Measurements from ENCODE around the genes NRAP, DCLRE1A and ADRB1.

- PRO-cap, 10 experiments = no peak in any of the 10 experiments
These were observed 181.6 kb downstream of the TCF7L2 start for GRCh38 chr10:113131478-113132260.

- PRO-cap, 10 experiments = no peak in any of the 10 experiments
These were observed 203.6 kb downstream of the TCF7L2 start for GRCh38 chr10:113153386-113154275.

DNA sequence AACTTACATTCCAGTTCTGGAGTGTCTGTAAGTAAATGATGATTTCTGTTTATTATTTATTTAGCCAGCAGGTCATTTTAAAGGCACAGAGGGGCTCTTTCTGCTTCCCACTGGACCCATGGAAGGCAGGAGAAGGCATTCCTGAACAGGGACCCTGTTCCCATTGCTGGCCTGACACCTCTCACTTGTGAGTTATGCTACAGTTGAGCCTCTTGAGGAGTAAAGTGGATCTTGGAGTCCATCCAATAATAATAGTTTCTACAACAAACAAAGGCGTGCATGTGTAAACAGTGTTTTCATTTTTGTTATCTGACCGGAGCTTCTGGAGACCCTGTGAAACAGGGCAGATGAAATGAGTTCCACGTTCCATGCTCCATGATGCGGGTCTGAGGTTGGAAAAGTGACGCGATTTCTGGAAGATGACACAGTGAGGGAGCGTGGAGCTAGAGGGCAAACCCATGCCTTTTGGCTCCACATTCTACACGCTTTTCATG, 127.3 kb upstream of the HABP2 start:
- PRO-cap, 10 experiments = peak in 2 of 10 experiments; most common plus-strand start position 425 of the sequence (in 1); most common minus-strand start position 187 of the sequence (in 2)

DNA sequence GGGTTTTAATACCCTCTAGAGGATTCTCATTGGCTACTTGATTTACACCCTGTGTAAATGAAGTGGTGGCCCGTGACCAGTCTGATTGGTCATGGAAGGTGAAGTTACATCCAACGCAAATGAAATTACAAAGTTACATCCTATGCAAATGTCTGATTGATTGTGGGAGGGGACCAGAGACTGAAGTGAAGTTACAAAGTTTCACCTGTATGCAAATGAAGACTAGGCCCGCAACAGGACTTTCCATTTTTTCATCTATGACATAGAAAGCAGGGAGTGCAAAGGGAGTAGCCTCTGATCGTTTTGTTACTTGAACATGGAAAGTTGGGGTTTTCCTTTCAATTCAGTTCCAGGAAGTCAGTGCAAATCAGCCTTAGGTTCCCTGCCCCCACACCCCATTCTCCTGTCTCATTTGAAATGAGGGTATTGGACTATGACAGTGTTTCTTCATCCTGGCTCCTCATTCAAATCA, 97.0 kb upstream of the HABP2 start:
- PRO-cap, 10 experiments = no peak in any of the 10 experiments

- PRO-cap, 10 experiments = no peak in any of the 10 experiments
These were observed 76.6 kb upstream of the HABP2 start for GRCh38 chr10:113476253-113476591.

- PRO-cap, 10 experiments = no peak in any of the 10 experiments
These were observed 21.4 kb downstream of the NRAP start for GRCh38 chr10:113642280-113643082.

- PRO-cap, 10 experiments = no peak in any of the 10 experiments
These were observed at the start of gene NRAP for GRCh38 chr10:113663789-113664486. Gene NRAP, minus strand, starts transcription at chr10:113664041.

GRCh38 chr10:113704731-113705289, 25.1 kb downstream of the CASP7 start:
- PRO-cap, 10 experiments = no peak in any of the 10 experiments

GRCh38 chr10:113853723-113854744, at the start of gene DCLRE1A:
Gene DCLRE1A, minus strand, starts transcription at chr10:113854082.
- PRO-cap, 10 experiments = peak in 10 of 10 experiments; most common plus-strand start chr10:113854634 (in 10); most common minus-strand start chr10:113854216 (in 9)

DNA sequence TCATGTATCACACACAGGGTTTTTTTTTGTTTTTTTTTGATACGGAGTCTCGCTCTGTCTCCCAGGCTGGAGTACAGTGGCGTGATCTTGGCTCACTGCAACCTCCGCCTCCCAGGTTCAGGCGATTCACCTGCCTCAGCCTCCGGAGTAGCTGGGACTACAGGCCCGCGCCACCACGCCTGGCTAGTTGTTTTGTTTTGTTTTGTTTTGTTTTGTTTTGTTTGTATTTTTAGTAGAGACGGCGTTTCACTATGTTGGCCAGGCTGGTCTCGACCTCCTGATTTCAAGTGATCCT, 934 bp downstream of the NHLRC2 start:
- PRO-cap, 10 experiments = no peak in any of the 10 experiments

DNA sequence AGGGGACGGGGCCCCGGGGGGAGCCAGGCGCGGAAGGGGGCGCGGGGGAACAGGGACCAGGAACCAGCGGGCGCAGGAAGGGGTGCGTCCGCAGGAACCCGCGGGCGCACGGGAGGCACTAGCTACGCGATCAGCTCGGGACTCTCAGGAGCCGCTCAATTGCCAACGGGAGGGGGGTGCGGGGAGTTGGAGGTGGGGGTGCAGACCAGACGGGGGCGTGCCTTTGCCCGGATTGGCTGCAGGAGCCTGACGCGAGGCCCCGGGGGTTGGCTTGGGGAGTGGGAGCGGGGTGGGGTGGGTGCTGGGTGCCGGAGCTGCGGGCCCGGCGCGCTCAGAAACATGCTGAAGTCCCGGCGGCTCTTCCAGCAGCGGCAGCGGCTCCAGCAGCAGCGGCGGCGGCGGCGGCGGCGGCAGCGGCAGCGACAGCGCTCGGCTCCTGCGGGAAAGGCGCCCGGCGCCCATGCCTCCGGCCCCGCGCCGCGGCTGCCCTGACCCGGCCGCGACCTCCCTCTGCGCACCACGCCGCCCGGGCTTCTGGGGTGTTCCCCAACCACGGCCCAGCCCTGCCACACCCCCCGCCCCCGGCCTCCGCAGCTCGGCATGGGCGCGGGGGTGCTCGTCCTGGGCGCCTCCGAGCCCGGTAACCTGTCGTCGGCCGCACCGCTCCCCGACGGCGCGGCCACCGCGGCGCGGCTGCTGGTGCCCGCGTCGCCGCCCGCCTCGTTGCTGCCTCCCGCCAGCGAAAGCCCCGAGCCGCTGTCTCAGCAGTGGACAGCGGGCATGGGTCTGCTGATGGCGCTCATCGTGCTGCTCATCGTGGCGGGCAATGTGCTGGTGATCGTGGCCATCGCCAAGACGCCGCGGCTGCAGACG, at the start of gene ADRB1:
Gene ADRB1, plus strand, starts transcription at position 334 of the 873 bp plus-strand sequence.
- PRO-cap, 10 experiments = peak in 9 of 10 experiments; most common plus-strand start position 334 of the sequence (in 9); most common minus-strand start position 161 of the sequence (in 6)

DNA sequence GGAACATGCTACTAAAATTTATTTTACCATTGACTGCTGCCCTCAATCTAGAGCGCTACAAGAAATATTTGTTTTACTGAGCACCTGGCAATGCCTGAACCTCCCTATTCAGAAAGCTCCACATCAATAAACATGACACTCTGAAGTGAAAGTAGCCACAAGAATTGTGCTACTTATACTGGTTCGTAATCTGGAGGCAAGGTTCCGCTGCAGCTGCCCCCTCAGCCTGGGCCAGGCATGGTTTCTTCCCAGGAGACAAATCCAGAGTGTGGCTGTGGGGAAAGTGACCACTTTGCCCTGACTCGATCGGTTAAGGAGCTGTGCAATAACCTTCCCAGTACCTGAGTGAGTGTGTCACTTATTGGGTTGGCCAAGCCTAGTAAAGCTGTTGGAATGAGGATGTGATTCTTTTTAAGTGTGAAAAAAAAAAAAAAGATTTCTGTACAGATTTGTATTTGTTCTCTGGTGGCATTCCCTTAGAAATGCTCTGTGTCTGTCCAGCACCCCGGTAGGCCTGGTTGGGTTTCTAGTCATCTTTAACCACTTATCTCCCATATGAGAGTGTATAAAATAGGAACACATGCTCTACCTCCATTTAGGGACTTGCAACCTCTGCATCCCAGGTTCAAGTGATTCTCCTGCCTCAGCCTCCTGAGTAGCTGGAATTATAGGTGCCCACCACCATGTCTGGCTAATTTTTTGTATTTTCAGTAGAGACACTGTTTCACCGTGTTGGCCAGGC, 7.9 kb downstream of the VWA2 start:
- PRO-cap, 10 experiments = peak in 1 of 10 experiments; most common minus-strand start position 312 of the sequence (in 1)

- PRO-cap, 10 experiments = no peak in any of the 10 experiments
These were observed 32.7 kb downstream of the VWA2 start for GRCh38 chr10:114271851-114272023.

GRCh38 chr10:114304523-114305444, 65.7 kb downstream of the VWA2 start:
- PRO-cap, 10 experiments = no peak in any of the 10 experiments

GRCh38 chr10:114487462-114488259, 83.4 kb upstream of the AFAP1L2 start:
- PRO-cap, 10 experiments = no peak in any of the 10 experiments

- PRO-cap, 10 experiments = no peak in any of the 10 experiments
These were observed 123.1 kb downstream of the ABLIM1 start for GRCh38 chr10:114534853-114535488.

DNA sequence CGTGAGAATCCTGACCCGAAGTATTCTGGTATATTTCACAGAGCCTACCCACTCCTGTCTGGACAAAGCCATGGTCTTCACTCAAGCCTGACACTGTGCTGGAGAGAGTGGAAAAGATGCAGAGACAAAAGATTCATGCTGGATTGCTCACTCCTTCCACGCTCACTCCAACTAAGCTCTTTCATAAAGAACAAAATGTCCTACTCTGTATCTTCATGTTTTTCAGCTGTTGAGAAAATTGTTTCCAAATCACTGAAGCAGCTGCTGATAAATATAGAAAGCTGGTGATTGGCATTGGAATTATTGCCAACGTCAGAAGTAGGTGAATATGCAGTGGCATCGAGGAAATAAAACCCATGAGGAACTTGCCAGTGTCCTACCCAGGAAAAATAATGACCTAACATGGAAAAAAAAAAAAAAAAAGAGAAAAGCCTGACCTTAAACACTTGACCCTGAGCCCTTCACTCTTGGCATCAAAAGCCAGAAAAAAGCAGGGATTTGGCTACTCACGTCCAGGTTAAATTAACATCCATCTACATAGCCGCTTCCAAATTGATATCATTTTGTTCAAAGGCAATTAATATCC, 105.9 kb downstream of the ABLIM1 start:
- PRO-cap, 10 experiments = no peak in any of the 10 experiments

- PRO-cap, 10 experiments = no peak in any of the 10 experiments
These were observed 54.1 kb downstream of the ABLIM1 start for GRCh38 chr10:114603973-114604368.

DNA sequence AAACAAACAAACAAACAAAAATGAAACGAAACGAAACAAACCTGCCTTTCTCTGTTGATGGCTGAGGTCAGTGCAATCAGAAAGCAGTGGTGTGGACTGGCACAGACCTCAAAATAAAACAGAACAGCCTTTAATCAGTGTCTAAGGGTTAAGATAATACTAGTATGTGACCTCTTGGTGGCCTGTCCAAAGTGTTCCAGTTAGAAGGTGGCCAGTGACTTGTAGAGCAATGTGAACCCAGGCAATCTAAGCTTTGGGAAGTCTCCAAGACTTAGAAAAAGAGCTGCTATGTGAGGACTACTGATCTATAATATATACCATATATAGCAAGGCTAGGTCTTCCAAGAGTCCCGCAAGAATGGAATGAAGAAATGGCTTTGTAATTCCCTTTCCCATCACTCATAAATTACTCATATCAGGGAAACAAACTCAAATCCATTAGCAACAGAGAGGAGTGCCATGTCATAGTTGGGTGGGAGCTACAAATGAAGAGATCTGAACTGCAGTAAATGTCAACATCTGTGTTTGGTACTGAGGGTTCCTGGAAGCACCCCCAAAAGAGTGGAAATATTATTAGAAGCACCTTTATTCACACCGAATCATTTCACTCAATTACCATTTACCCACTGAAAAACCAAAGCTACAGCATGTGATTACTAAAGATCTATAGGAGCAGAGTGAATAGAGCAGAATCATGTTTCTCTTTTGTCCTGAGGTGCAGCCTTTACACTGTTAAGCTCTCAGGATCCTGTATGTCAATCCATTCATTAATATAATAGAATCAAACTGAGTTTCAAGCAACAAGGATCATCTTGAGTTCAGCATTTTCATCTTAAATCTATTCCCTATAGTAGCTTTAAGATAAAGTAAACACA, 28.0 kb downstream of the ABLIM1 start:
- PRO-cap, 10 experiments = no peak in any of the 10 experiments

- PRO-cap, 10 experiments = no peak in any of the 10 experiments
These were observed 10.7 kb downstream of the ABLIM1 start for GRCh38 chr10:114647340-114647873.